ENCODE measurements around a stretch of chr9.

- RRBS = no CpG with 5 or more reads among the region's 3 CpGs
CAGE:
- cytosol, long polyA plus RNA = no peak
- long polyA plus RNA = no peak
- nucleus, long polyA plus RNA = no peak
These were observed 35.5 kb downstream of the RAPGEF1 start for GRCh38 chr9:131704350-131704892.

GRCh38 chr9:131732855-131733960, 6.7 kb downstream of the RAPGEF1 start:
- RRBS = no CpG with 5 or more reads among the region's 29 CpGs
CAGE:
- cytosol, long polyA plus RNA = no peak
- long polyA plus RNA = no peak
- nucleus, long polyA plus RNA = no peak

- RRBS = no CpG with 5 or more reads among the region's 11 CpGs
CAGE:
- cytosol, long polyA plus RNA = no peak
- long polyA plus RNA = no peak
- nucleus, long polyA plus RNA = no peak
These were observed 122.7 kb upstream of the RAPGEF1 start for GRCh38 chr9:131862492-131862973.

GRCh38 chr9:132059142-132059831, 20.4 kb downstream of the MED27 start:
- RRBS = no CpG with 5 or more reads among the region's 13 CpGs
CAGE:
- cytosol, long polyA plus RNA = no peak
- long polyA plus RNA = no peak
- nucleus, long polyA plus RNA = no peak

DNA sequence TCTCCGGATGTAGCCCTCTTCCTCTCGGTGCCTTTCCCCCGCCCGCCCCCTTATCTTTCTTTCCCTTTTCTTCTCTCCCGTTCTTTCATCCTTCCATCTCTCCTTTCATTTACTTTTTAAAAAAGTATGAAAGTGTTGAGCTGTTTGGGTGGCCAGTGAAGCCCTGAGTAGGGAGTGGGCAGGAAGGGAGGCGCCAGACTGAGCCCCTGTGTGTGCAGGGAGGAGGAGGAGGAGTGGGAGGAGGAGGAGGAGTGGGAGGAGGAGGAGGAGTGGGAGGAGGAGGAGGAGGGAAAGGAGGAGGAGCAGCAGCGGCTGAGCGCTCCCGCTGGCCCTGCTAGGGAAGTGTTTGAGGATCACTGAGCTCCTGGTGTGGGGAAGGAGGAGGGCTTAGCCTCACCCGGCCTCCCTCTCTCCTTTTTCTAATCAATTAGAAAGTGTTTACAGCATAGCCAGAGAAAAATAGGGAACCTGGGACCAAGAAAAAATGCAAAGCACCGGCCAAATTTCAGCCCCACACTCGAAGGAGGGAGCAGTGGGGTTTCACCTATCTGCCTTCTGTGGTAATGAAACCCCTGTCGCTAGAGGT, 23.8 kb downstream of the NTNG2 start:
- RRBS = 42% methylated on average over 1 of the region's 13 CpGs
CAGE:
- cytosol, long polyA plus RNA = no peak
- long polyA plus RNA = no peak
- nucleus, long polyA plus RNA = no peak

GRCh38 chr9:132197763-132198130, 35.9 kb downstream of the NTNG2 start:
- RRBS = no CpG with 5 or more reads among the region's 16 CpGs
CAGE:
- cytosol, long polyA plus RNA = no peak
- long polyA plus RNA = no peak
- nucleus, long polyA plus RNA = no peak

DNA sequence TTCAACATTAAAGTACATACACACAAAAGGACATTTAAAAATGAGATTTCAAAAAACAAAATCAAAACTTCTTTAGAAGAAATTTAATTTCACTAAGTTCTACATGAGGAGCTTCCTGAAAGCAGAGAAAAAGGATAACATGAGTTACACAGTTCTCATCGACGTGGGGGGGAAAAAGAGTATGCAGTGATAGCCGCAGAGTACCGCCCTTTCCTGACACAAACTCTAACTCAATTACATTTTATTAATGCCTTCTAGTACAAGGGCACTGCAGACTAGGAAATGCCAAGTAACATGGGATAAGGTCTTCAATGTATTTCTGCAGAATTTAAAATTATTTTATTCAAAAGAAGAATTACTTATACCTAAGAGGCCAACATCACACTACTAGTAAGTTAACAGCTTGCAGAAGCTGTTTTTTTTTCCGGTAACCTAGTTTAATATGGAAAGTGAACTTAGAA, 4.0 kb downstream of the SETX start:
- RRBS = no CpG with 5 or more reads among the region's 5 CpGs
CAGE:
- cytosol, long polyA plus RNA = no peak
- long polyA plus RNA = no peak
- nucleus, long polyA plus RNA = no peak

DNA sequence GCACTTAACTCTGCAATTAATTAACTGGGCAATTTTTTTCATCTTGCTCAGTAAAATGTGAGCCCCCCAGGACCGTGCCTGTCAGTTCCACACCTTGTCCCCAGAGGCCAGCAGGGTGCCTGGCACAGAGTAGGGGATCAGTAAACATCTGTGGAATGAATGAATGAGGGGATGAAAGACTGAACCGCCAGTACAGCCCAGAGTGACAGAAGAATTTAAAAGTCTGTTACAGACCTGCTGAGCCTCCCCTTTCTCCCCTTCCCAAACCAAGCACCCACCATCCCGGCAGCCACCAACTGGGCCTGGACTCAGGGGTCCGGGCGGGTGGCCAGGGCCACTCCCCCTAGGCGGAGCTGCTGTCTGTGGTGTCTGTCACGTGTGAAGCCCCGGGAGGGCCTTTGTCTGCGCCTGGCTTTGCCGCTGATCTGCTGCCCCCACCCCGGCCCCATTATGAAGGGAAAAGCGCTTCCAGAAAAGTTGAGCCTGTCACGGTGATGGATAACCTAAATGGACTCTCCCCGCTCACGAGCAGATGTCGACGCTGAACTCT, 36.4 kb upstream of the BARHL1 start:
- RRBS = 6% methylated on average over 8 of the region's 17 CpGs
CAGE:
- cytosol, long polyA plus RNA = no peak
- long polyA plus RNA = no peak
- nucleus, long polyA plus RNA = no peak

DNA sequence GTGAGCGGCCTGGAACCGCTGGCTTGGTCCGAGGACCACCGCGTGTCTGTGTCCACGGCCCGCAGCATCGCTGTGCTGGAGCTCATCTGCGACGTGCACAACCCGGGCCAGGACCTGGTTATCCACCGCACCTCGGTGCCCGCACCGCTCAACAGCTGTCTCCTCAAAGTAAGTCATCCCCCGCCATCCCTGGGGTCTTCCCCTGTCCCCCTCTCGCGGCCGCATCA, 437 bp downstream of the GTF3C4 start:
- RRBS = no CpG with 5 or more reads among the region's 19 CpGs
CAGE:
- cytosol, long polyA plus RNA = no peak
- long polyA plus RNA = no peak
- nucleus, long polyA plus RNA = no peak

- RRBS = 6% methylated on average over 2 of the region's 29 CpGs
CAGE:
- cytosol, long polyA plus RNA = no peak
- long polyA plus RNA = no peak
- nucleus, long polyA plus RNA = no peak
These were observed 995 bp downstream of the GTF3C4 start for GRCh38 chr9:132671015-132671903.

- RRBS = no CpG with 5 or more reads among the region's 11 CpGs
CAGE:
- cytosol, long polyA plus RNA = no peak
- long polyA plus RNA = no peak
- nucleus, long polyA plus RNA = no peak
These were observed 1.3 kb downstream of the SPACA9 start for GRCh38 chr9:132879821-132880591.

- RRBS = no CpG with 5 or more reads among the region's 11 CpGs
CAGE:
- cytosol, long polyA plus RNA = no peak
- long polyA plus RNA = no peak
- nucleus, long polyA plus RNA = no peak
These were observed 1.4 kb downstream of the GTF3C5 start for GRCh38 chr9:133032137-133032616.

GRCh38 chr9:133054586-133055512, 6.9 kb upstream of the CEL start:
- RRBS = 91% methylated on average over 2 of the region's 31 CpGs
CAGE:
- cytosol, long polyA plus RNA = no peak
- long polyA plus RNA = no peak
- nucleus, long polyA plus RNA = no peak

DNA sequence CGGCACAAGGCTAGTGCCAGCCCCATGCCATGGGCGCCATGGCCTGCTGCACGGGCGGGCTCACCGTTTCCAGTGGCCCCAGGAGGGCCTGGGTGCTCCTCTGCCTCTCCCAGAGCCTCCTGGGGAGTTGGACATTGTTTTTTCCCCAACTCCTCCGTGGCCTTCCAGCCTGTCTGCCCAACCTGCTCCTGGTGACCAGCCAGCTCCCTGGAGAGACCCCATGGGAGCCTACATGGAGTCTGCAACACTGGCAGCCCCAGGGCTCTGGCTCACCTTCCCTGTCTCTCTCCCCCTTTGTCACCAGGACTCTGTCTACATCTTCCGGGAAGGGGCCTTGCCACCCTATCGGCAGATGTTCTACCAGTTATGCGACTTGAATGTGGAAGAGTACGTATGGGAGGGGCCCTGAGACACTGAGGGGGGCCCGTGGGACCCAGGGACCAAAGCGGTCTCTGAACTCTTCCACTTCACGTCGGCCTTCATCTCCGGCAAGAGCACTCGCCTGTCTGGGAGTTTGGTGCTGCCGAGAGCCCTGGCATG, 6.0 kb upstream of the CEL start:
- RRBS = no CpG with 5 or more reads among the region's 17 CpGs
CAGE:
- cytosol, long polyA plus RNA = no peak
- long polyA plus RNA = no peak
- nucleus, long polyA plus RNA = no peak

GRCh38 chr9:133115402-133116386, 5.3 kb downstream of the RALGDS start:
- RRBS = 95% methylated on average over 6 of the region's 37 CpGs
CAGE:
- cytosol, long polyA plus RNA = no peak
- long polyA plus RNA = no peak
- nucleus, long polyA plus RNA = no peak

DNA sequence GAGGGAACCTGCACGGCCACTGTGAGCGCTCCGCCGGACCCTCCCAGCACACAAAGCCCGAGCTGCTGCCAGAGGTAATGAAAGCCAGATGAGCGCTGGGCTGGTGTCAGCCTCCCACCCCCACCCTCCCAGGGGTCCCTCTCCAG, 1.6 kb downstream of the RALGDS start:
- RRBS = no CpG with 5 or more reads among the region's 6 CpGs
CAGE:
- cytosol, long polyA plus RNA = no peak
- long polyA plus RNA = no peak
- nucleus, long polyA plus RNA = no peak

- RRBS = 90% methylated on average over 3 of the region's 11 CpGs
CAGE:
- cytosol, long polyA plus RNA = no peak
- long polyA plus RNA = no peak
- nucleus, long polyA plus RNA = no peak
These were observed 9.8 kb upstream of the RALGDS start for GRCh38 chr9:133130465-133131544.

- RRBS = no CpG with 5 or more reads among the region's 58 CpGs
CAGE:
- cytosol, long polyA plus RNA = no peak
- long polyA plus RNA = no peak
- nucleus, long polyA plus RNA = no peak
These were observed 19.5 kb downstream of the GBGT1 start for GRCh38 chr9:133143916-133144911.

GRCh38 chr9:133144912-133145517, 18.7 kb downstream of the GBGT1 start:
- RRBS = no CpG with 5 or more reads among the region's 17 CpGs
CAGE:
- cytosol, long polyA plus RNA = no peak
- long polyA plus RNA = no peak
- nucleus, long polyA plus RNA = no peak

- RRBS = no CpG with 5 or more reads among the region's 3 CpGs
CAGE:
- cytosol, long polyA plus RNA = no peak
- long polyA plus RNA = no peak
- nucleus, long polyA plus RNA = no peak
These were observed 15.5 kb downstream of the GBGT1 start for GRCh38 chr9:133148317-133148450.

All from H1 (cell line).